Subcutaneous preadipocyte (primary cell): ENCODE results near the genes MTMR3, CASTOR1, TBC1D10A and TCN2.

DNA sequence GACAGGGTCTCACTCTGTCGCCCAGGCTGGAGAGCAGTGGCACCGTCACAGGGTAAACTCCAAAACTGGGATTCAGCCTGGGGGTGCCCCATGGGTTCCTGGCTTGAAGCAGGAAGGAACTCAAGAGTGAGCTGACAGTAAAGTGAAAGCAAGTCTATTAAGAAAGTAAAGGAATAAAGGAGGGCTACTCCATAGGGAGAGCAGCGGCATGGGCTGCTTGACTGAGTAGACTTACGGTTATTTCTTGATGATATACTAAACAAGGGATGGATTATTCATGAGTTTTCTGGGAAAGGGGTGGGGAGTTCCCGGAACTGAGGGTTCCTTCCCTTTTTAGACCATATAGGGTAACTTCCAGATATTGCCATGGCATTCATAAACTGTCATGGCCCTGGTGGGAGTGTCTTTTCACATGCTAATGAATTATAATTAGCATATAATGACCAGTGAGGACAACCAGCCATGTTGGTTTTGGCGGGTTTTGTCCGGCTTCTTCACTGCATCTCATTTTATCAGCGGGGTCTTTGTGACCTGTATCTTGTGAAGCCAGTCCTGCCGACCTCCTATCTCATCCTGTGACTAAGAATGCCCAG lies 52.9 kb upstream of the EMID1 start:
- CAGE, long polyA plus RNA = no peak

- CAGE, long polyA plus RNA = no peak
Observed at GRCh38 chr22:29289911-29290639, 16.4 kb upstream of the GAS2L1 start.

- CAGE, long polyA plus RNA = no peak
Observed at GRCh38 chr22:29369431-29369857, 18.9 kb downstream of the AP1B1 start.

GRCh38 chr22:29678012-29678430 lies 41.8 kb upstream of the CABP7 start:
- CAGE, long polyA plus RNA = no peak

- CAGE, long polyA plus RNA = no peak
Observed at GRCh38 chr22:29767765-29768631, 829 bp downstream of the UQCR10 start.

DNA sequence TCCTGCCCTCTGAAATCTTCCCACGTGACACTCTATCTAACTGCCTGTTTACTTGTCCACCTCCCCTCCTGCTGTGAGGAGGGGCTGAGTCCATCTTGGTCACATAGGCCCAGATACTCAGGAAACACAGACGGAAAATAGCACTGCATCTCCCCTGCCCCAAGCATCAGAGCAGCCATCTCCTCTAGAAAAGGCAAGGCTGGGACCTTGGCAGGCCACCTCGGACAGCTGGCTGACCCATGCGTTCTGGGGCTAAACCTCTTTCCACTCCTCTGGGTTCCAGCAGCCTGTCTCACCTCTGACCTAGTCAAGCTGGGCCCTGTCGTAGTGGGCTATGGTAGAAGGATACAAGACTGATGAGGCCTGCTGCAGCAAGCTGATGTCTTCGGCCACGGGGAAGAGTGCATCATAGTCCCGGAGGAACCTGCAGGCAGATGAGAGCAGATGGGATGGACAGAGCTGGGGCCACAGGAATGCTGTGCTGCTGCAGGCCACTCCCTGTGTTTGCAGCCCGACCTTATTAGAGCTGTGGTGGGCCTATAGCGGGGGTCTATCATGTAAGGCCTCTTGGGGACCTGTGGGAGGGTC lies 32.1 kb downstream of the ASCC2 start:
- CAGE, long polyA plus RNA = no peak

DNA sequence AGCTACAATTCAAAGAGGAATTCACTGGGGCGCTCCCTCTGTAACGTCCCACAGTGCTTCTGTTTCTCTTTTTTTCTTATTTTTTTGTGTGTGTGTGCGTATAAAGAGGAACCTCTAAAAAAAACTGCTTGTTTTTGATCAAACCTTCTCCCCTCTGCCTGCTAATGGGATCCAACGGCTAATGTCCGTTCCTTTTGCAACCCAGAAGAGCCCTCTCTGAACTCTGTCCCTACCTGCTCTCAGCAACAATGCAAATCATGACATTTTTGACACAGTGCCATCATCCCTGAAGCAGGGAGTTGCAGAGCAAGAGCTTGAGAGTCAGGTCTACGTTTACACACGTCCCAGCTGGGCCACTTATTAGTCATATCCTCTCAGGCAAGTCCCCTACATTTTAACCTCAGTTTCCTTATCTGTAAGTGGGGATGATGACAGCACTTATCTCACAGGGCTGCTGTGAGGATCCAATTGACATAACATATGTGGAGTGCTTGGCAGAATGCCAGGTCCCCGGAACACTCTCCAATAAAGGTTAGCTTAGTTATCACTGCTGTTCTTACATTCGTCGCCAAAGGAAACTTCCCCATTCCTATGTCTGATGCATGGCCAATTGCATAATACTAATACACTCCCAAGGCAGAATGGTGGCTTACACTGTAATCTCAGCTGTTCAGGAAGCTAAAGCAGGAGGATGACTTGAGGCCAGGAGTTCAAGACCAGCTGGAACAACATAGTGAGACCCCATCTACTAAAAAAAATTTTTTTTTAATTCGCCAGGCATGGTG lies 16.8 kb downstream of the ASCC2 start:
- CAGE, long polyA plus RNA = no peak

- CAGE, long polyA plus RNA = no peak
Observed at GRCh38 chr22:29882827-29883345, at the start of gene MTMR3. Gene MTMR3, plus strand, starts transcription at chr22:29883174.

DNA sequence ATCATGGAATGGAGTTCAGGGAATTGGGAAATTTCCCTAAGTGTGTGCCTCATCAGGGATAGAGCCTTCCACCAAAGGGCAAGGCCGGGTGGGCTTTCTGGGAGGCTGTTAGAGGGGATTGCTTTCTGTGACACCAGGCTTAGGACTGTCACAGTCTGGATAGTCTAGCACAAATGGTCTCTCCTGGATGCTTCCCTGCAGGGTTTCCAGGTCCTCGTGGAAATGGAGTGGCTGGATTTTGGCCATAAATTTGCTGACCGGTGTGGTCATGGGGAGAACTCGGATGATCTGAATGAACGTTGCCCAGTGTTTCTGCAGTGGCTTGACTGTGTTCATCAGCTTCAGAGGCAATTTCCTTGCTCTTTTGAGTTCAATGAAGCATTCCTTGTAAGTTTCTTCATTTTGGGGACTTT lies 67.1 kb upstream of the HORMAD2 start:
- CAGE, long polyA plus RNA = no peak

DNA sequence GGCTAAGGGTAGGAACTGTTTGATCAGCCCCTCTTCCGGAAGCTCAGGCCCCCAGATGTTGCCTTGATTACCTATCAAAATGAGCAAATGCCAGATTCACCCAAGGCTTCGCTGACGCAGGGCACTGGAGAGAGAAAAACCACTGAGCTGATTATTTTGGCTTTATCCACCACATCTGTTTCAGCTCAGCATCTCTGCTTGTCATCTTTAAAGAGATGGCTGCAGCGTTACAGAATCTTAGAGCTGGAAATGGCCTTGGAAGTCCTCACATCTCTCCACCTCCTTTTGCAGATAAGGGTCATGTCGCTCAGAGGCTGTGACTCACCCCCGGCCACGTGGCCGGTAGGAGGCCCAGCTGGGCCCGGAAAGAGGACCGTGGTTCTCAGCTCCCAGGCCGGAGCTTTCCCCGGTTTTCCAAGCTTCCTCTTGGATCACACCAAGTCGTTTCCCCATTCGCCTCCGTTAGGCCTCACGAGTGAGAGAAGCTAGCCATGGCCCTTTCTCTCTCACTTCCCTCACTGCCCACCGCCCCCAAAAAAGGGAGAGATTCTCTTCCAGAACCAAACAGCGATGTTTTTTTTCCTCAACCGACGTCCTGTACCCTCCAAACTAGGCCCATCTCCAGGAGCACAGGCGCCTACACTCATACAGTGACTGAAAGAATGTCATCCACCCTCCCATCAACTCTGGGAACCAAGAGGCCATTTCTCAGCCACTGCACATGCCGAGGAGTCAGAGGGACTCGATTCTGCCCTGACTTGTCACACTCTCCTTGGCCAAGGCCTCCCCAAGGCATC lies 37.7 kb downstream of the LIF start:
- CAGE, long polyA plus RNA = no peak

DNA sequence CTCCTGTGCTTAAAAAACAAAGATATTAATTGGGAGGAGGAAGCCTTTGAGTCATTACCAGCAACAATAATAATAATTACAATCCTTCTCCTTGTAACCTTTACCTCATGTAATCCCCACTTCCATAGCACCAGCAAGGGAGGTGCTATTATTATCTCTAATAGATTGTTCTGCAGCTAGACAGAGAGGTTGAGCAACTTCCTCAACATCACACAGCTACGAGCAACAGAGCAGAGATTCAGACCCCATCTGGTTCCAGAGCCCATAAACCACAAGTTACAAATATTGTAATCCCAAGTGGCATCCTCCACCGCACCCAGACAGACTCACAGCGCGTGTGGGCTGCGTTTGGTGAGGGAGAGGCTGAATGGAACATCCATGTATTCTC lies 33.7 kb downstream of the LIF start:
- CAGE, long polyA plus RNA = no peak

- CAGE, long polyA plus RNA = no peak
Observed at GRCh38 chr22:30226110-30226854, 20.3 kb downstream of the LIF start.

GRCh38 chr22:30245449-30246321 lies 874 bp downstream of the LIF start:
- CAGE, long polyA plus RNA = no peak

GRCh38 chr22:30252290-30253033 lies 5.9 kb upstream of the LIF start:
- CAGE, long polyA plus RNA = no peak

DNA sequence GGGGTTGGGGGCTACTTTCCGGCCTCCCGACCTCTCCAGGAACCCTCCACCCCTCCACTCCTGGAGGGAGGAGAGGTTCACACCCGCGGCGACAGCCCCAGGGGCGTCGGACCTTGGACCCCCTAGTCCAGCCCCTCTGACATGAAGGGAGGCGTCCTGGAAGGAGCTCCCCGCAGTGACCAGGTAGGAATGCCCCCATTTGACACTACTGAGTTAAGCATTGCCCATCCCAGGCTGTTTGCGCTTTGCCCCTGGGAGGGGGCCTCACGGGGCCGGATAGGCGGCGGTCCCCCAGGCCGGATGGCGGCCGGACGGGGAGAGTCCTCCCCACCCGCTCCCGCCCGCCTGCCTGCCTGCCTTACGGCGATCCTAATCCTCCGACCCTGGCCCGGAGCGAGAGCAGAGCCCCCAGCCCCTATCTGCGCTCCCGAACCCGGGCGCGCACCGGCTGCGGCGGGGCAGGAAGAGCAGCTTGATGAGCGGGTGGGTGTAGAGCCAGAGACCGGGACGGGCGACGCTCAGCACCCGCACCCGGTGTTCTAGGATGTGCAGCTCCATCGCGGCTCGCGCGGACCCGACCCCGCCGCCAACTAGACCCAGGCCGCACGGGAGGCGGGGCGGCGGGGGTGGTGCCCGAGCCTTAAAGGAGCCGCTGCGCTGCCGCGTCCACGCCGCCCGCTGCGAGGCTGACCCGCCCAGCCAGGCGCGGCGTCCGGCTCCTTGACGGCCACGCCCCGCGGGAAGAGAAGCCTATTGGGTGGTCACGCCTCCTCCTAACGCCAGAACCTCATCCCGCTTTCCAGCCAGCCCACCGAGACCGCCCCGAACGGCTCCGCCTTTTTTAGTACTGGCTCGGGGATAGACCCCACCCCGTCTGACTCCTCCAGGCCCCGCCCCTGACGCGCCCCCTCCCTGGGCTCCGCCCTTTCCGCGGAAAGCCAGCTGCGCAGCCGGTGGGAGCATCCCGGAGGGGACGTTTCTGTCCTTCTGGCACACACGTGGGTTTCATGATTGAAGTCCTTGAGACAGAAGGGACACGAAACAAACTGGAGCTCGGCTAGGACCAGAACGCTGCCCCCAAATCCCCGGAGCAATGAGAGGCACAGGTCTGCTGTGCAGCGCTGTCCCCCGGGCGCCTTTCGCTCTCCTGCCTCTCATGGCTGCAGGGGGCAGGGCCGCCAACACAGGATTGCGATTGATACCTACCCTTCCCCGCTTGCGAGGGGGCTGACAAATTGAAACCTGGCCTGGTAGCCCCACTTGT lies at the start of gene CASTOR1:
CASTOR1 (minus strand) TSS at position 566 of the 1,264 bp plus-strand sequence.
- CAGE, long polyA plus RNA = no peak

DNA sequence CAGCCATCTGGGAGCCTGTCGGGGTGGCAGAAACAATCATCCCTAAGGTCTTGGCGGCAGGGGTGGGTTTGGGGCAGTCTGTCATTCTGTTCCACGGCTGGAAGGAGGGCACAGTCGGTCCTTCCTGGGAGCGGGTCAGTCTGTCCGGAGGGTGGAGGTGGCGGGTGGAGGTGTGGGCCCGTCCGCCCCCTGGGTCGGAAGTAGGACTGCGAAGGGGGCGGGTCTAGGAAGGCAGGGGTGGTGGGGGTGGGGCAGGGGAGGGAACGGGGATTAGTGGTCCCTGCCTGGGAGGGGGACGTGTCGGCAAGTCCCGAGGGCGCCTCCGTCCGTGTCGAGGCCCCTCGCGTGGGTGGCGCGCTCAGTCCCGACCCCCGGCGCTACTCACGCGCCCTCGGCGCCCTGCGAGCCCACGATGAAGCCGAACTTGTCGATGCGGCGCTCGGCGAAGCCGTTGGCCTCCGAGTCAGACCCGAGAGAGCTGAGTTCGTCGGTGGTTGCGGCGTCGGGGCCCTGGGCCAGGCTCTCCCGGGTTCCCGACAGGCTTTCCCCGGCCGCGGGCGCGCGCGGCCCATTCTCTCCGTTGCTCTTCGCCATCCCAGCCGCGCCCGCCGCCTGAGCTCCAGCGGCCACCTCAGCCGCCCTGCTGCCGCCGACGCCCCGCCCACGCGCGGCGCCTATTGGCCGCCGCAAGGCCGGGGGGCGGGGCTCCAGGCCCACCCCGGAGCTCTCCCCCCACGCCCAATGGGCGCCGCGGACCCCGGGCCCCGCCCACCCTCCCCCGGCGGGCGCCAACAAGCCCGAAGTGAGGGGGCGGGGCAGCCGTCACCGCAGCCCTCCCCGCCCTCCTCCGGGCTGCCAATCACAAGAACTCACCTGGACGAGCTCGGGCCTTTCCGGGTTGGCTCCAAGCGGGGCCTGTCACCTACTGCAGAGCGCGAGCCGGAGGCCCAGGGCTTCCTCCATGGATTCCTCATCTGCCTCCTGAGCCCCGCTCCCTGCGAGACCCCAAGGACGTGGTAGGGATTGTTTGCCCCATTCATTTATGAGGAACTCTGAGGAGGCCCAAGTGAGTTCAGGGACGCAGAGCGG lies at the start of gene TBC1D10A:
TBC1D10A (minus strand) TSS at position 654 of the 1,089 bp plus-strand sequence.
- CAGE, long polyA plus RNA = no peak

GRCh38 chr22:30606367-30607420 lies at the start of gene TCN2:
Gene TCN2, plus strand, starts transcription at chr22:30607174.
- CAGE, long polyA plus RNA = start-site peak on the plus strand at chr22:30607180-30607199, 518 and 83 reads in 2 replicates

- CAGE, long polyA plus RNA = no peak
Observed at GRCh38 chr22:30833272-30833809, 135.2 kb downstream of the MORC2 start.

DNA sequence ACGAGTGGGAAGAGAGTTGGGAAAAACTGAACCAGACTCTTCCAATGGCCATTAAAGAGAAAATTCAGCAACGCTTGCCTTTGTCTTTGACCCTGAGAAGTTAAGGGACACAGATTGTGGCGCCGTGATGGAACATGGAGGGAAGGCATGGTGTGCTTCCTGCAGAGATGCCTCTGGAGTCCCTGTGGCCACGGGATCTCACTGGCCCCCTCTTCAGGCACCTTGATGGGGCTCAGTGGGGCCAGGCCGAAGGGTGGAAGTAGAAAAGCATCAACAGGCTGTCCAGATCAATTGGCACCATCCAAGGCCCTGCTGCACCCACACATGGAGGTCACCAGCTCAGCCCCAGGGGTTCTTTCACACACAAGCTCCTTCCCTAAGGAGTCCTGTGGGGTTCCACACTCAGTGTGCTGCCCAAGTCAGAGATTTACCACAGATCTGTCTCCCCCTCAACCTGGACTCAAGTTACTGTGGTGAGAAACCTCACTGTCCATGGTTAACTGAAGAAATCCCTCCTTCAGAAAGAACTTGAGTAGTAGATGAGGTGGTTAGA lies 42.8 kb downstream of the MORC2 start:
- CAGE, long polyA plus RNA = no peak

DNA sequence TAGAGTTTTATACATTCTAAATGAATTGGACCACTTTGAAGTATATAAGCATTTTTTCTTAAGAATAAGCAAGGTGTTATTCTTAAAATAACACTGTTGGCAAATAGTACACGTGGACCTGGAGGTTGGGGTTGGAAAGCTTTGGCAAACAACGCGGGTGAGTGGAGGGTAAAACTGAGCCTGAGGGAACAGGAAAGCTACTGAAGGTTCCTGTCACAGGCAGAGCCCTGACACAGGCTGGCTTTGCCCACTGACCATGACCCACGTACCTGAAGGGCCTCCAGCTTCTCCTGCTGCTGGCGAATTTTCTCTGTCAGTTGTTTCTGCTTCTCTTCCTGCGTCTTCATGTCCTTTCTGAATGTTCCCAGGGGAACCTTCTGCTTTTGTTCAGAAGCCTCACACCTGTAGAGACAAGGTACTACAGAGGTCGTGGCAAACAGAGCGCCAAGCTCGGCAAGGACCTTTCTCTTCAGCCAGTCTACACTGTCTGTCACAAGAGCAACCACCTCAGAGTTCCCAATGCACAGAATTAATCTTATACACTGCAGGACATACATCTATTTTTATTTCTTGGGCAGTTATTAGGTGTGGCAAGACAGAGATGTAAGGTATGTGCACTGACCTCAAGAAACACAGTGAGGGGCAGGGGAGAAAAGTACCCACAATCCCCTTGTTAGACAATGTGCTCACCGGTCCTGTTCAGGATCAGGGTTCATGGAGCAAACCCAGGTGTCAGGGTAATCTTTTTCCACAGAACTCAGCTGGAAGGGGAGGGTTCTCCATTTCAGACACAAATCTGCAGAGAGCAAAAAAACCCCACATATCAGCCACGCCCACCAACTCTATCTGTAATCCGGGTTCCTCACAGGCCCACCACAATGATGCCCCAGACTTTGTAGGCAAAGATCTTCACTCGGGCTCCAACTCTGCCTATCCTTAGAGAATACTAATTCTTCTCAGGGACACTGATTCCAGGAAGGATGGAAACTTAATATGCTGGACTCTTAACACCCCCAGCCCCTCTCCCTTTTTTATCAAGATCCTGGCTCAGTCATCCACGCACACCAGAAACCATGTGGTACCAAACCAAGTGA lies 32.0 kb downstream of the MORC2 start:
- CAGE, long polyA plus RNA = no peak